PC-3 (cell line): ENCODE data around the gene SCUBE2.

GRCh38 chr11:9090609-9092069 lies at the start of gene SCUBE2:
Gene SCUBE2, minus strand, starts transcription at chr11:9091599.
- RAMPAGE, long total RNA = no peak

- RAMPAGE, long total RNA = no peak
These were observed 78.4 kb upstream of the SCUBE2 start for GRCh38 chr11:9169691-9170391.

- RAMPAGE, long total RNA = no peak
These were observed 84.3 kb downstream of the DENND5A start for GRCh38 chr11:9180719-9181411.

- RAMPAGE, long total RNA = no peak
These were observed 12.2 kb downstream of the DENND5A start for GRCh38 chr11:9252666-9253711.

DNA sequence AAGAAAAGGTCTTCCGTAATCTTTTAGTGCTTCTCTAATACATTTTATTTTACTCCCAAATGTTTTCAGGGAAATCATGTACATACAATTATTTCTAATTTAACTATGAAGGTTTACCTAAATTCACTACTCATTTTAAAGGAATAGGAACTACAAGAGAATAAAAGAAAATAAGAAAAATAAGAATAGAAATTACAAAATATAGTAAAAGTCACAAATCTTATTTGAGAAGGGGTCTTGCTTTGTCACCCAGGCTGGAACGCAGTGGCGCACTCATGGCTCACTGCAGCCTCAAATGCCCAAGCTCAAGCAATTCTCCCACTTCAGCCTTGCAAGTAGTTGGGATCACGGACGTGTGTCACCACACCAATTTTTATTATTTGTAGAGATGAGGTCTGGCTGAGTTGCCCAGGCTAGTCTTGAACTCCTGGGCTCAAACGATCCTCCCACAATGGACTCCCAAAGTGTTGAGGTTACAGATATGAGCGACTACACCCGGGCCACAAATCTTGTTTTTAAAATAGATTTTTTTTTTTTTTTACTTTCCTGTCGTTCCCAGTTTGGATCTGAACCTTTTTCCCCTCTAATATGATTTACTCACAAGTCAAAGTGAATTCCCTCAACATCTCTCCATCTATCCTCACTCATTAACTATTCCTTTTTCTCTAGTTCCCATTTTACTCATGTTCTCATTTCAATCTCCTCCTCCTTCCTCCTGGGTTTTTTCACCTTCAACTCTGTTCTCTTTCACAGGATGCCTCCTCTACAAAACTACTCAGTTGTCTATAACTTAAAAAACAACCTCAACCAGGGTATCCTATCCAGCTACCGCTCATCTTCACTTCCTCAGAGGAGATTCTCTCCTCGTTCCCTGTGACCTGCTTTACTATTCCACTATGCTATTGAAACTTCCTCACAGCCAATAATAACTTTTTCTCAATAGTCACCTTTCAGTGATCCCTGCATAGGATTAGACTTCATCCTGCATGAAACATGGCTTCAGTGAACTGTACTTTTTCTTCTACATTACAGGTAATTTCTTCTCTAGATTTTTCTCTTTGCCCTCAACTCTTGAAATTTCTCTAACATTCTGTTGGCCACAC lies 24.0 kb upstream of the DENND5A start:
- RAMPAGE, long total RNA = no peak

- RAMPAGE, long total RNA = no peak
These were observed 3.2 kb downstream of the TMEM41B start for GRCh38 chr11:9311285-9311588.

- RAMPAGE, long total RNA = no peak
These were observed 22.2 kb upstream of the IPO7 start for GRCh38 chr11:9362312-9362650.

DNA sequence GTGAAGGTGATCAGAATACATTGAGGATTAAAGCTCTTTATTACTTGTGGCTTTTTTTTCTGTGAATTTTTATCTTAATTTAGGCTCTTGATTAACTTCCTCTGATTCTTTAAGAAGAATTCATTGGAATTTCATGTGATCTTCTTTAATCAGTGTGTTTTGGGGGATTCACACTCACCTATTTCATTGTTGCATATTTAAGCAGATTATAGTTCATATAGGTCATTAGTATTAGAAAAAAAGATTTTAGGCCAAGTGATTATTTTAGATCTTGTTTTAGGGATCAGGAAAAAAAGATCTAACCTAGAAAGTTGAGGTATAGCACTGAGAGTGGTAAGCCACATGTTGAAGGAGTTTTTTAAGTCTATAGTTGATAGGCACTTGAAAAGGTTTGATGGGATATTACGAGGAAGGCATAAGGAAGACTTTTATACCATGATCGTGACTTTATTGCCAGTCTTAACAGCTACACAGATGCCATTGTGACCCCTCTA lies 26.0 kb downstream of the IPO7 start:
- RAMPAGE, long total RNA = no peak

DNA sequence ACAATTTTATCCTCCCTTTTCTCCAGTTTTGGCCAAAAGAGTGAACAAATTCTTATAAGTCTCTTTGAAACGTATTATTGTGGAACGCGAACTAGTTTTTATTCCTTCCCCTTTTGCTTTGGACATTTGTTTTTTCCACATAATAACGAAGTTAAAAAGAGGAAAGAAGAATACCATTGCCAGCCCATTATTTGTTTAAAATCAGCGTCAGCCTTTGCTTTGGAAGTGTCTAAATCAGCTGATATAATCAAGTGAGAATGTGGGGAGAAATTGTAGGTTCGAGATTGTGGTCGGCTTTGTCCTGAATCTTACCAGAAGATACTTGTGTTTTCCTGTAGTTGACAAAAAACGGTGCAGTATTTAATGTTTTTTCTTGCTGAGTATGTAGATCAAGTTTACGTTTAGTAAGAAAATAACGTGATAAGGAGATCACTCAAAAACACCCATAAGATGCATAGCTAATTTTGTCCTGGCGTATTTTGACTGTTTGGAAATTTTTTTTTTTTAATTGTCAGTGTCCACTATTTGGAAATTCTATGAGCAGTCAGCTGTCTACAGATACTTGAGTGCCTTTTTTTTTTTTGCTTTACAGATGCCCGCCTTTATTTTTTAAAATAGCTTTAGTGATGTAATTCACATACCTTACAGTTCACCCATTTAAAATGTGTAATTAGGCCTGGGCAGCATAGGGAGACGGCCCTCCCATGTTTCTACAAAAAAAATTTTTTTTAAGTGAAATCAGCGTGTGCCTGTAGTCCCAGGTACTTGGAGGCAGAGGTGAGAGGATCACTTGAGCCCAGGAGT lies 1.1 kb downstream of the ZNF143 start:
- RAMPAGE, long total RNA = no peak

DNA sequence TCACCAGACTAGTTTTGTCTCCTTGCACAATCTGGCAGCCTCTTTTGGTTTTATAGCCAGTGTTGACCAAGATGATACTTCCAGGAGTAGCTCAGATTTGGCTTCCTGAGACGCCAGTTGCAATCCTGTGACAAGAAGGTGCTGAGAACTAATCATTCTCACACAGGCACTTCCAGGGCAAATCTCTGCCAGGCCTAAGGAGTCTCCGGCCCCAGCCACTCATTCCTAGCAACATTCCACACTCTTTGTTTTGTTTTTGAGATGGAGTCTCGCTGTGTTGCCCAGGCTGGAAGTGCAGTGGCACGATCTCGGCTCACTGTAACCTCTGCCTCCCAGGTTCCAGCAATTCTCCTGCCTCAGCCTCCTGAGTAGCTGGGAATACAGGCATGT lies 38.0 kb upstream of the WEE1 start:
- RAMPAGE, long total RNA = no peak

GRCh38 chr11:9580453-9581186 lies 7.2 kb downstream of the WEE1 start:
- RAMPAGE, long total RNA = no peak

DNA sequence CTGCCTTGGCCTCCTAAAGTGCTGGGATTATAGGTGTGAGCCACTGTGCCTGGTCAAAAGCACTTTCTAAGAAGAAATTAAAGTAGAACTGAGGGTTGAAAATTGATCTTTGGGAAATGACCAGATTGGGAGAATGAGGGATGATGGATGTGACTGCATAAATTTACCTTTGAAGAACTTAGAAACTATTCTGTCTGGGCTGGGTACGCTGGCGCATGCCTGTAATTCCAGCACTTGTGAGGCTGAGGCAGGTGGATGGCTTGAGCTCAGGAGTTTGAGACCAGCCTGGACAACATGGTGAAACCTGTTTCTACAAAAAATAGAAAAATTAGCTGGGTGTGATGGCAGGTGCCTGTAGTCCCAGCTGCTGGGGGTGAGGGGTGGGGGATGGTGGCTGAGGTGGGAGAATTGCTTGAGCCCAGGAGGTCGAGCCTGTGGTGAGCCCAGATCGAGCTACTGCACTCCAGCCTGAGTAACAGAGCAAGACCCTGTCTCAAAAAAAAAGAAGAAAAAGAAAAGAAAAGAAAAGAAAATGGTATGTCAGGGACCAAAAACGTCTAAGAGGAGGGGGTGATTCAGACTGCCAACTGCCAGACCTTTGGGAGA lies 19.1 kb downstream of the SWAP70 start:
- RAMPAGE, long total RNA = no peak

DNA sequence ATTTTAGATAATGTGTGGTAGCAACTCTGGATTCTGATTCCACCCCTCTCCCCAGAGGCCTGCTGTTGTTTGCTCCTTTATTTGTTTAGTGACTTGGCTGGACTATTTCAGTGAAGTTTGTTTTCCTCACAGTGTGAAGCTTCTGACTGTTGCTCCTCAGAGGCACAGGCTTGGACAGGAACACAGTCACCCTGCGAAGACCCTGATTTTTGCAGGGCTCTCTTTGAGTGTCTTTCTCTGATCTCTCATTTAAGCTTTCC lies 72.5 kb downstream of the SWAP70 start:
- RAMPAGE, long total RNA = no peak

GRCh38 chr11:9759351-9760094 lies 95.6 kb downstream of the SWAP70 start:
- RAMPAGE, long total RNA = no peak

GRCh38 chr11:9852377-9853053 lies 188.6 kb downstream of the SWAP70 start:
- RAMPAGE, long total RNA = no peak

DNA sequence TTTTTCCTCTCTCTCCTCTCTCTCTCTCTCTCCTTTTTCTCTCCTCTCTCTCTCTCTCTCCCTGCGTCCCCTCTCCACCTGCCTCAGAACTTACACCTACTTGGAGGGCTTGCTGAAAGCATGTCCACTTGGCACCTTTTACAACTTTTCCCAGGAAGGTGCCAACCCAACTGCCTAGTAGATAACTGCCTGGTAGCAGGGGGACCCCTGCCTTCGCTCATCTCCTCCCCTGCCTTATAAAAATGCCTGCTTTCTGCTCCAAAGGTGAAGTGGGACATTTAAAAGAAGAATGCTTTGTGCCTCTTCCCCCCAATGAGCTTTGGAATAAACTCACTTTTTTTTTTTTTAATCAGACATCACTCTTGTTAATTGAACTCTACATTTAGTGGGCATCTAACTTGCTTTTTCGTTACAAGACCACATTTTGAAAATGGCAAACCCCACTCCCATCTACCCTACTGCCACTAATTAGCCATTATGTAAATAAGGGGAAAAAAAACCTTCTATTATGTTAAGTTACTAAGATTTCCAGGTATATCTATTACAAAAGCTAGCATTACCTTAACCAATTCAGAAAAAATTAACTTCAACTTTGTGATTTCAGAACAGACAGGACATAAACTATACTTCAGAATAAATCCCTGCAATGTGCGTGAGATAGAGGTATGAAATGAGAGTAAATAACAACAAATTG lies 106.6 kb downstream of the SBF2 start:
- RAMPAGE, long total RNA = no peak

DNA sequence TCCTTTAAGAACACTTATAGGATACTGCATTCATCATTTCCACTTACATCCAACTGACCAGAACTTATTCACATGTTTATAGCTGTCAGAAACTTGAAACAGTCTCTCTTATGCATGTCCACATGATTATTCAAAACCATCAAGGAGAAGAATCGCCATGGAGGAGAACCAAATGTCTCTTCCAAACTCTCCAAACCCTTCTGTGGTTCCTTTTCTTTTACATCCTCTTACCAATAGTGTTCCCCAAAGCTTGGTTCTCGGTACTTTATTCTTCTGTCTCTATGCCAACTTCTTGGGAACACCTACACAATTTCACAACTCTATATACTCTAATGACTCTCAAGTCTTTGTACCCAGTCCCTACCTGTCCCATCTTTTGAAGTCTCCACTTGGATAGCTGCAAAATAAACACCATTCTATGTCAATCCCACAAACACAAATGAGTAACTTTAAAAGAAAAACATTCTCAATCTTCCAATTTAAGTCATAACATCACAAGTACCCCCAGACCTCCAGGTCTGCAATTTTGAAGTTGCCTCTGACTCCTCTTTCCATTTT lies 12.6 kb downstream of the SBF2 start:
- RAMPAGE, long total RNA = no peak

- RAMPAGE, long total RNA = no peak
These were observed 66.9 kb upstream of the AMPD3 start for GRCh38 chr11:10388182-10388452.

GRCh38 chr11:10451492-10451979 lies 3.5 kb upstream of the AMPD3 start:
- RAMPAGE, long total RNA = no peak

DNA sequence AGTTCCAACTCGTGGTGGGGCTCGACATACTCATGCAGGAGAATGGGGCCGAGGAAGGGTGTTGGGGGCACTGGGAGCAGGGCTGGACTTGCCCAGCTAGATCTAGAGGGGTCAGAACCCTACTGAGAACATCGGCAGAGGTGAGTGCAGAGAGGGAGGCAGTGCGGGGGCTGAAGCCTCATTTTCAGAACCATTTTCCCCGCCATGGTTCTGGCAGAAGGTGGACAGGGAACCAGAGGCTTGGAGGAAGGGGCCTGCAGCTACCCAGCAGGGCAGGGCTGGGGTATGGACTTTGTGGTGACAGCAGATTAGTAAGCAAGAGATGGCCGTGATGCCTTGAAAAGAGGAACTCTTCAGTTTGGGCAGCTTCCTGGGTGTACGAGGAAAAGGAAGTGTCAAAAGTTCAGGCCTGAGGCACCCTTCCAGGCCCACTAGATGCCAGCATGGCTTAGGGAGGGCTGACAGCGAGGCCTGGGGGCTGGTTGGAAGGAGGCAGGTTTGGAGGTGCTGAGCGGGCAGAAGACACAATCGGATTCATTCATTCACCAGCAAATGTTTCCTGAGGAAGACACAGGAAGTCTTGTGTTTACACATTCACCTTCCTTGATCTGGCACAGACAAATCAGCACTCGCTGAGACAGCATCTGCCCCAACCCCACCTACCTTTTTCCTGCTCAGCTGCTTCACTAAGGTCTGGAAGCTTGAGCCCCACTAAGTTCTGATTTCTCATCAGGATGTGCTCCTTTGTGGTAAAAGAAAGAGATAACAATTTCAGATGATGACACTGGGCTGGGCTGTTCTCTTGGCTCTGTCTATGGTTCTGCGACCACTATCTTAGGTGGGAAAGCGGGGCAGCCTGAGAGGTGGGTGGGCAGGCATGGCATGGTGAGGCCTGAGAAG lies 54.9 kb upstream of the LYVE1 start:
- RAMPAGE, long total RNA = no peak